A172 (cell line): Measurements from ENCODE around the genes LITAF and ERCC4.

- RAMPAGE, long total RNA, result no peak
Measured at GRCh38 chr16:11540868-11541231, 13.8 kb upstream of the ENSG00000188897 start.

- RAMPAGE, long total RNA, result no peak
Measured at GRCh38 chr16:11581346-11582166, 5.2 kb downstream of the LITAF start.

GRCh38 chr16:11586454-11586705 lies 339 bp downstream of the LITAF start:
- RAMPAGE, long total RNA, result no peak

DNA sequence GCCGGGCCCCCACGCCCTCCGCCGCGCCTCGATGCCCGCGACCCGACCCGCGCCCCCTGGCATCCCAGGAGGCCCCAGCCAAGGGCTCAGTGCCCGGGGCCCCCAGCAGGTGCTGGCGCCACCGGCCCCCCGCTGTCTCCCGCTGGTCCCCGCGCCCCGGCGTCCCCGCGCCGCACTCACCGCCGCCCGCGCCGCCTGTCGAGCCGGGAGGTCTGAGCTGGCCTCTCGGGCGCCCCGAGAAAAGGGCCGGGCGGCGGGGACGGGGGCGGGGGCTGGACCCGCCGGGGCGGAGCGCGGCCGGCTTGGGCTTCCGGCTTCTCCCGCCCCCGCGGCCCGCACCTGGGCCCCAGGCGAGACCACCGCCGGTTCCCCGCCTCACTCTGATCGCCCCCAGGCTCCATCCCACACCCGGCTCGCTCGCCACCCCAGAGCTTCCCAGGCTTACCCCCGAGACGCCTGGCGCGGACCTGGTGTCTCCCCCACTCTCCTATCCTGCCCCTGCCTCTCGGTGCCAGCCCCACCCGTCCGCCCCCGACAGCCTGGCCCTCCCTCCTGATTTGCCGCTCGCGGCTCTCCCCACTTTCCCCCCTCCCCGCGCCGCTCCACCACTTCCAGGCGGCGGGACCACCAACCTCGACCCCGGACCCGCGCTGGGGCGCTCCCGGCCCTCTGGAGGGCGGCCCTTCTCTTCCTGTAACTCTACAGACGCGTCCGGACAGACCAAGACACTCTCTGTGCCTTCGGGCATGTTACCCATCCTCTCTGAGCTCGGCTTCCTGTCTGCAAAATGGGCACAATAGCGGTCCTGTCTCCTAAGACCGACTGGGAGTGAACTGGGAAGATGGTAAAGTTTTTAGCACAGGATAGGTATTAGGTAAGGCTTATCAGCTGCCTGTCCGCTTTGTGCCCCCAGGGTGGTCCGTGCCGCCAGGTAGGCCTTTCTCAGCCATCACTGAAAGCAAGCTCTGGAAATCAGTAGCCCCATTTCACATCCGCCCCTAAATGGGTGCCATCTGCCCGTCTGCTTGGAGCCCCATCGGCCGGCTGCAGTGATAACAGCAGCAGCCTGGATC lies at the start of gene LITAF:
LITAF (minus strand) TSS at position 214 of the 1,073 bp plus-strand sequence.
- RAMPAGE, long total RNA, result start-site peak on the minus strand centred at position 233 of the sequence, 46 bp wide, 53 and 142 reads in 2 replicates; start-site peak on the minus strand centred at position 484 of the sequence, 11 bp wide, 8 and 39 reads in 2 replicates

GRCh38 chr16:11669533-11670166 lies 1.4 kb downstream of the SNN start:
- RAMPAGE, long total RNA, result no peak

- RAMPAGE, long total RNA, result no peak
Measured at GRCh38 chr16:11670801-11671424, 2.7 kb downstream of the SNN start.

DNA sequence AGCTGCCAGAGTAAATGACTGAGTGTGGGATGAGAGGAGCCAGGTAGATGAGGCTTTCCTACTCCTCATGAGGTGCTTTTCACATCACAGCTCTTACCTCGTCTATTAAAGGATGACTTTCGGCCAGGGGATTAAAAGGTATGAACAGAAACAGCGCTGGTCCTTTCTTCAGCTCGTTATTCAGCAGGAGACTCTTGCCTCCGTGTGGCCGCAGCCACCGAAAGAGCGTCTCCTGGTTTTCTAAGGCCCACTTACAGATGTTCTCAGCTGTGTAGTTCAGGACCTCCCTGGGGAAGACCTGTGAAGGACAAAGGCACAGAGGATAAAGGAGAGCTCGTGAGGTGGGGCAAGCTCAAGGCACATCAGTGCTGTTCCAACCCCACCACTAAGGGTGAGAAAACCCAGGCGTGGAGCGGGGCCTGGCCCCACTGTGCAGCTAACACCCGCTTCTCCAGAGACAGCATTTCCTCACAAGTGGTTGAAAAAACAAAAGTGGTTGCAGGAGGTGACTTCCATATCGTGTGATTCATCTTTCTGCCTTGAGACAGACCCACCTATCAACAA lies 29.9 kb downstream of the SNN start:
- RAMPAGE, long total RNA, result no peak

GRCh38 chr16:11851890-11852561 lies 684 bp upstream of the RSL1D1 start:
- RAMPAGE, long total RNA, result no peak

GRCh38 chr16:11887450-11888046 lies 28.2 kb downstream of the GSPT1 start:
- RAMPAGE, long total RNA, result no peak

- RAMPAGE, long total RNA, result no peak
Measured at GRCh38 chr16:11927401-11927798, 11.6 kb upstream of the GSPT1 start.

DNA sequence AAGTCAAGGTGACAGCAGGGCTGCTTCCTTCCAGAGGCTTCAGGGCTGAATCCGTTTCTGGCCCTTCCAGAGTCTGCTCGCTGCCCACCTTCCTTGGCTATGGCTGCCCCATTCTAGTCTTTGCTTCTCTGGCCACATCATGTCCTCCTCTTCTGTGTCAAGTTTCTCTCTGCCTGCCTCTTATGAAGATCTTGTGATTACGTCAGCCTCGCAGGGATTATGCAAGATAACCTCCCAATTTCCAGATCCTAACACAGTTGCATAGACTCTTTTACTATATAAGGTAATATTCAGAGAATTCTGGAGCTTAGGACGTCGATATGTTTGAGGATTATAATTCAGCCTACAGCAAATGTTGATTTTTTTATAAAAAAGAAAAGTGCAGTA lies 65.0 kb downstream of the SNX29 start:
- RAMPAGE, long total RNA, result no peak

- RAMPAGE, long total RNA, result no peak
Measured at GRCh38 chr16:12202183-12202574, 225.6 kb downstream of the SNX29 start.

- RAMPAGE, long total RNA, result no peak
Measured at GRCh38 chr16:12502992-12503615, 300.6 kb downstream of the CPPED1 start.

GRCh38 chr16:12535991-12536241 lies 267.8 kb downstream of the CPPED1 start:
- RAMPAGE, long total RNA, result no peak

- RAMPAGE, long total RNA, result no peak
Measured at GRCh38 chr16:12541399-12542092, 262.1 kb downstream of the CPPED1 start.

DNA sequence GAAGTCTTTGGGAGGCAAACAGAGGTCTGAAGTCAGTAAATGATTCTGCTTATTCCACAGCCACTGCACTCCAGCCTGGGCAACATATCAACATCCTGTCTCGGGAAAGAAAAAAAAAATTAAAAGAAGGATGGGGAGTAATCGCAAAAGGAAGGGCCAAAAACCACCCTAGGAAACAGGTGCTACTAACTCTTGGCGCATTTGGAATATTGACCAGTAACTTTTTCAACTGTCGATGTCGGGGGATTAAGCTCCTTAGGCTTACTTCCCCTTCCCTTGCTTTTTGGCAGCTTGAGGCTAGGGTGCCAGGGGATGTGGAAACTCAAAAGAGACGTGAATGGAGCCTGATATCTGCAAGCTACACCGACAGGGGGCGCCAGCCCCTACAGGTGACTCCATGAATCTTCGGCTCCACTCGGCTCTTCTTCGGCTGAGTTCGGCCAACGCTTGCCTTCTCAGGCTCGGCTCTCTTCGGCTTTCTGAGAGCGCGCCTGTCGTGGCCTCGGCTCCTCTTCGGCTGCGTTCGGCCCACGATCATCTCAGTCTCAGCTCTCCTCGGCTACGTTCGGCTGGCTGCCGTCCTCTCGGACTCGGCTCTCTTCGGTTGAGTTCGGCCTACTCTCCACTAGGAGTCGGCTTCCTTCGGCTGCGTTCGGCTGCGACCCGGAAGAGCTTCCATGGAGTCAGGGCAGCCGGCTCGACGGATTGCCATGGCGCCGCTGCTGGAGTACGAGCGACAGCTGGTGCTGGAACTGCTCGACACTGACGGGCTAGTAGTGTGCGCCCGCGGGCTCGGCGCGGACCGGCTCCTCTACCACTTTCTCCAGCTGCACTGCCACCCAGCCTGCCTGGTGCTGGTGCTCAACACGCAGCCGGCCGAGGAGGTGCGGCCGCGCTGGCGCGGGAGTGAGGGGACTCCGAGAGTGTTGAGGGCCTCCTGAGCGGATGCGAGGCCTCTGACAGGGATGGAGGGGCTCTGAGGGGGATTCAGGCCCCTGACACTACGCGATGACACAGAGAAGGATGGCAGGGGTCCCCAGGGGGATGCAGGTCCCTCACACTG lies at the start of gene ERCC4:
ERCC4 (plus strand) TSS at position 666 of the 1,063 bp plus-strand sequence.
- RAMPAGE, long total RNA, result start-site peak on the plus strand centred at position 679 of the sequence, 49 bp wide, 70 and 162 reads in 2 replicates

- RAMPAGE, long total RNA, result no peak
Measured at GRCh38 chr16:13937434-13937787, 17.5 kb downstream of the ERCC4 start.

- RAMPAGE, long total RNA, result no peak
Measured at GRCh38 chr16:13957792-13958168, 37.8 kb downstream of the ERCC4 start.

- RAMPAGE, long total RNA, result no peak
Measured at GRCh38 chr16:14073262-14073743, 2.2 kb downstream of the MRTFB start.

GRCh38 chr16:14106274-14106652 lies 35.1 kb downstream of the MRTFB start:
- RAMPAGE, long total RNA, result no peak